Jejunum (tissue), 1 donor: ENCODE data around the gene EBPL.

DNA sequence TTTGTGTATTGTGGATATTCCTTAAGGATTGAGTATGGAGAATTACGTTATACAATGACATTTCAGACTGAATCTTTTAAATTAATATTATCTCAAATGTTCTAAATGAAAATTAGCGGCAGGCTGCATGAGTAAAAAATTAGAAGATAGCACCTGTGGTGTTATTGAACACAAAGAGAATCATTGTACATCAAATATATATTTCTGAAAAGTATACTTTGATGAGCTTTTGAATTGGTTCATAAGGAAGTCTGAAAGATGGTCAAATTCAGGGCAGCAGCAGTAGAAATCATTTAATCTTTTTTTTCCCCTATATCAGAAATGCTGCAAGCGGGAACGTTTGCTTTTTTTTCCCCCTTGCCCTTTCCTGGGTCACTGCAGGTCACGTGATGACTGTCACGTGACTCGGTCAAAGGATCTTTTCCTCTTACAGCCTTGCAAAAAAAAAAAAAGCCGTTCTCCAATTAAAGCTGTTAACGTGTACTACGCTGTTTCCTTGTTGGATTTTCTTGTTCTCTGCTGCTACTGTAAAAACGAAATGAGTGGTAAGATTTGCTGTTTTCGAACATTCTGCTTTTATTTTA lies 110.2 kb upstream of the MLNR start:
- PRO-cap, result bidirectional peak, plus-strand start at position 492 of the sequence, minus-strand start at position 377 of the sequence

GRCh38 chr13:49295216-49295928 lies 47.6 kb downstream of the CDADC1 start:
- PRO-cap, result no peak

GRCh38 chr13:49397281-49397682 lies 46.6 kb downstream of the CAB39L start:
- PRO-cap, result no peak

GRCh38 chr13:49443129-49443669 lies 665 bp downstream of the CAB39L start:
- PRO-cap, result no peak

DNA sequence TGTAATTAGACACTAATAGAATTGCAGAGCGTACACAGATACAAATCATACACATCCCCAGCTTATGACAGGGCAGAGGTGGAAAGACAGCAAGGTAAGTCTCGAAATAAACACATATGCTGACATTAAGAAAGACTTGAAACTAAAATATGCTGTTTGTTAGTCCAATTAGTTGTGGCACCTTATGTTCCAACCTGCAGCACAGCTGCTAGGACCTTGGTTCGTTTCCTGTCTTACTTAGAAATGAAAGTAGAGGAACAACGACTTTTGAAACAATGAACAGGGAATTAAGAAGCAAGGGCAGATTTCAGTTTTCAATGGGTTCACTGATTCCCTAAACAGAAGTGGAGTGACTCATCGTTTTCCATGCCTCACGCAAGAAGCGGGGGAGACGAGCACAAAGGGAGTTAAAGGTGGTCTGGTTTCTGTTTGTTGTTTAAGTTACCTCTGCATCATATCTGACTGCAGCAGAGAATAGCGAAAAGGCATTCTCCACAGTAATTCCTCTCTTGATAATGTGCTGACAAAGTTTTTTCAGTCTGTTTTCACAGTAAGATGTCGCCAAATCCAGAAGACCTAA lies 44.8 kb downstream of the PHF11 start:
- PRO-cap, result no peak

DNA sequence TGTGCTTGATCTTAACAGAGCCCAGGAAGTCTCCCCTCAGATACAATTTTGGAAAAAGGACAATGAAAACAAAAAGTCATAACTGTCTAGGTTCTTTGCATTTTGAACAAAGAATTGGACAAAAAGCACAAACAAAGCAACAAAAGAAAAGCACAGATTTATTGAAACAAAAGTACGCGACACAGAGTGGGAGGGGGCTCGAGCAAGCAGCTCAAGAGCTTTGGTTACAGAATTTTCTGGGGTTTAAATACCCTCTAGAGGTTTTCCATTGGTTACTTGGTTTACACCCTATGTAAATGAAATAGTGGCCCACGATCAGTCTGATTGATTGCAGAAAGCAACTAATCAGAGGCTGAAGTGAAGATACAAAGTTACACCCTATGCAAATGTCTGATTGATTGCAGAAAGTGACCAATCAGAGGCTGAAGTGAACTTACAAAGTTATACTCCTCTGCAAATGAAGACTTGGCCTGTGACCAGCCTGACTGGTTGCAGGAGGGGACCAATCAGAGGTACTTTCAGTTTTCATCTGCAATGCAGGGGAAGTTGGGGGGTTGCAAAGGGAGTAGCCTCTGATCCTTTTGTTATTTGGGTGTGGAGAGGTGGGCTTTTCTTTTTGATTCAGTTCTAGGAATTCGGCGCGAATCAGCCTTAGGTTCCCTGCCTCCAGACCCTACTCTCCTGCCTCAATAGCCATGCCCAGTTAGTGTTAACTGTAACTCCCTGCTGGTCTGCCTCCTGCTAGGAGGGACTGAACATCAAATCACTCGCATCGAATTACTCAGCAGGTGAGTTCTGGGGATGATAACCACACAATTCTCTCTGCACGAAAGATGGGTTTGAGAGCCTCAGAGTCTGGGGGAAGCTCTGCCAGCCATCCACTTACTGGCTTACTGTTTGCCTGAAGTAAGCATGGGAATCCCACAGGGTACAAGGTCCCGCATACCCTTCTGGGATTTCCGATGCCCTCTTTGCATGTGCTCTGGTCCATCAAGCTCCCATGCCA lies 7.3 kb downstream of the ARL11 start:
- PRO-cap, result bidirectional peak, plus-strand start at position 539 of the sequence, minus-strand start at position 220 of the sequence

- PRO-cap, result bidirectional peak, plus-strand start at chr13:49691576, minus-strand start at chr13:49691415
These were observed at the start of gene EBPL for GRCh38 chr13:49690778-49691846. Gene EBPL (minus strand): TSS chr13:49691486.

GRCh38 chr13:49792918-49793109 lies 332 bp upstream of the KPNA3 start:
- PRO-cap, result bidirectional peak, plus-strand start at chr13:49793188, minus-strand start at chr13:49793025

GRCh38 chr13:49938830-49939626 lies 2.9 kb upstream of the SPRYD7 start:
- PRO-cap, result unidirectional peak, plus-strand start at chr13:49939178

DNA sequence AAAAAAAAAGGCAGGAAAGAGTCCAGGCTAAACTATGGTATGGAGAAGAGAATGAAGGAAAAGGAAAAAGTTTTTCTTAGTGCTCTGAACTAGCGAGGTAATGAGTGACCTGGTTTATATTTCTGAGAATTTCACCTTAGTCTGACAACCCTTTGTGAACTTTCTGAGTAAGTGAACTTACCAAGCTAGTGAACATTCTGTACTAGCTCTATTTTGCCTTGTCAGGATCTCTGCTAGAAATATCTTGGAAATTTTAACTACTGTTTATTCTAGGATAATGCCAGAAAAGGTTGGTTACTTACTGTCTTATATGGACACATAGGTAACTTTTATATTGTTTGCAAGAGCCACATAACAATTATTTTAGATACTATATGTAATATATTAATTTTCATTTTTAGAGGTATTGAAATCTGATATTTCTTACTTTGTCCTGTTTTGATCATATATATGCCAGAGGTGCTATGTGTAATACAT lies 4.5 kb downstream of the TRIM13 start:
- PRO-cap, result no peak

- PRO-cap, result no peak
These were observed 33.6 kb downstream of the KCNRG start for GRCh38 chr13:50048595-50049417.

GRCh38 chr13:50119523-50120116 lies 104.4 kb downstream of the KCNRG start:
- PRO-cap, result no peak

GRCh38 chr13:50127975-50128348 lies 112.7 kb downstream of the KCNRG start:
- PRO-cap, result unidirectional peak, minus-strand start at chr13:50128077

DNA sequence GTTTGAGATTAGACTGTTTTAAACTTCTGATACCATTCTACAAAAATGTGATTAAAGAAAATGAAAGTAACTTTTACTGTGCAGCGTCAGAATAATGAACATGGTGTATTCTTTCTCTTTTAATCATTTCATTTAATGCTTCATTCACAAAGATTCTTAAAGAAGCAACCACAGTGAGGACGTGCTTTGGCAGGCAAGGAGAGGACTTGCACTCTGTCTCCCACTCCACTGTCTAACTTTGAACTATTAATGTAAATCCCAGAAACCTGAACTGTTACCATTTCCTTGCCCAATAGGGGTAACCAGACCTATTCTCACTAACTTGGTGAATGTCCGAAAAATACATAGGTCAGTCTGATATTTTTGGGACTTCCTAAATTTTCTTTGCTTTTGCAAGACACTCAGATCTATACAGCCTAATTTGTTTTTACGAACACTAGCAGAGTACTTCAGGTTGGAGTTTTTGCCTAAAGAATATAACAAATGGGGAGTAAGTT lies 137.1 kb downstream of the KCNRG start:
- PRO-cap, result no peak

DNA sequence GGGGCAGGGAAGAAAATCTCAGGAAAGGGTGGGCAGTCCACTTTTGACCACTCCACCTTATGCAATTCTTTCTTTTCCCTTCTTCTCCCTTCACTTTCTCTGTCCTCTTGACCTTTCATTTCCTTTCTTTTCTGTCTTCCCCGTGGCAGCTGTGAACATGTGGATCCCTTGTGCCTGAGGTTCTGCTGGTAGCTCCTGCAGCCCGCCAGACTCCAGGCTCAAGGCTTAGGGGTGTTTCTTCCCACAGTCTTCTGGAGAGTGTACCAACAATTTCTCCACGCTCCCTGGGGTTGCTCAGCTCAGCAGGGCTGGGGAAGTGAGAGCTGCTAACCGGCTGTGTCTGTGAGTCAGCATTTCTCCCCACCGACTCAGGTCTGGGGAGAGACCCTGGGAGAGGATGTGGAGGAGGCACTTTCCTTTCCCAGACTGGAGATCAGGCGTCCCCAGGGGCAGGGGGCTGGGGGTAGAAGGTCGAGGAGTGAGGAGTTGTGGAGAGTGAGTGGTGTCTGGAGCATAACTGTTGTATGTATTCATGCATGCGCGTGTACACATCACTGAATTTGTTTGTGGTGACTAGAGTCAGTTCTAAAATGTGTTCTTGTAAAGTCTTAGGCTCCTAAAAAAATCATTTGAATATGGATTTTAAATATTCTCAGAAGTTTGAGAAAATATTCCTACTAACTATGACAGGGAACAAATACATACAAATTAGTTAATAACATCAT lies 193.7 kb downstream of the KCNRG start:
- PRO-cap, result no peak

DNA sequence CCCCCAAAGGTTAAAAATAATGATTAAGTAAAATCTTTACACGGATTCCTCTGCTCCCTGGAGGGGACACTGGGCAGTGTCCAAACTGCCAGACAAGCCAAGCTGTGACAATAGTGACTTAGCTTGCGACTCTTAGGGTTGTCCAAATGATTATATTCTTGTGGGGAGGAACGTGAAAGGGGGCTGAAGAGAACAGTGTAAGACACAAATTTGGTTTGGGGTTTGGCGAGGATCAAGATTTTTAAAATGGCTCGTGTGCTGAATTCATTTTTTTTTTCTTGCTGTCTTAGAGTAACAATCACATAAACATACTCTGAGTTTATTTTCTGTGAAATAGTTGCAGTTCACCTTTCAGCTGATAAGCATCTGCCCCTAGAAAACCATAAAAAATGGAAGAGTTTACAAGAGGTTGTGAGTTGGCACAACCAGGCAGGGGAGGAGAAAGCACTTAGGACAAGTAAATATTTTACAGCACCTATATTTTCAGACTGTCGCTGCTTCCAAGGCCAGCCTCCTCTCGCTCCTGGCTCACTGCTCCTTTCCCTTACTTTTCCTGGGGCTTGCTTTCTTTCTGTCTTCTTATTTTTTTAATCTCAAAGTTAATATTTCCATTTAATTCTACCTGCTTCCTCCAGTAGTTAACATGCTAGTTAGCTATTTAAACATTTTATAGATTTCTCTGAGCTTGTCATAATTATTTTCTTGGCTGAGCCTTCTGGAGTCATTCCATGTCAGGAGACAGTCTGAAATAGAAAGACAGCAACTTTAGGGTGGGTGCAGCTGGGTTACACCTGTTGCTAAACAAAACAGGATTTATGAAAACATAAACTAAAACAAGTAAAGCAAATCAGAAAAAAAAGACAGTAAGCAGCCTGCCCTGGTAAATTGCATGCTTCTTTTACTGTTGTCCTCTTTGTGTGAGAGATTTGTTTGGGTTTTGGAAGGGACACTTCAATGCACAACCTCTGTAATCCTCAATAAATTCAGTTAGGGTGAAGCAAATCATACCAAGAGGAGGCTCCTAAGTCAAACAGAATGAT lies 330.2 kb downstream of the DLEU7 start:
- PRO-cap, result no peak

- PRO-cap, result no peak
These were observed 249.2 kb downstream of the DLEU7 start for GRCh38 chr13:50594170-50594802.

DNA sequence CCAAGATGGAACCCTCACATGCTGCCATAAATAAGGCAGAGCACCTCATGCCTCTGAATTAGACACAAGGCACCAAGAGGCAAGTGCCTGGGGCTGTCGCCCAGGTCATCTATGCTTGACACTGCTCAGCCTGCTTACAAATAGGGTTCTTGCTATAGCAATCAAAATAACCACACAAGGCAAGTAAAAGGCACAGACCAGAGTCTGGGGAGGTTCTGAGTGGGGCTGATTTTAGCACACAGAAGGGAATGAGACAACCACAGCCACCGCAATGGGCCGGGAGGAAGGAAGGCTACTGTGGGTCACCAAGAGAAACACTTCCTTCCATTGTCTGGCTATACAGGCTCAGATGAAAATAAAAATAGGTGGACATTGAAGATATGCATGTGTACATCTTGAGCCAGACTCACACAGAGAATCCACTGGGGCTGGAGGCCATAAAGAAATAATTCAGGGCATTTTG lies 159.1 kb downstream of the DLEU7 start:
- PRO-cap, result no peak

- PRO-cap, result no peak
These were observed 11.8 kb upstream of the C13orf42 start for GRCh38 chr13:51122816-51123403.

GRCh38 chr13:51169717-51170628 lies 52.2 kb upstream of the FAM124A start:
- PRO-cap, result no peak